LHCN-M2 (cell line): Measurements from ENCODE around the genes GPR158 and RAB18.

DNA sequence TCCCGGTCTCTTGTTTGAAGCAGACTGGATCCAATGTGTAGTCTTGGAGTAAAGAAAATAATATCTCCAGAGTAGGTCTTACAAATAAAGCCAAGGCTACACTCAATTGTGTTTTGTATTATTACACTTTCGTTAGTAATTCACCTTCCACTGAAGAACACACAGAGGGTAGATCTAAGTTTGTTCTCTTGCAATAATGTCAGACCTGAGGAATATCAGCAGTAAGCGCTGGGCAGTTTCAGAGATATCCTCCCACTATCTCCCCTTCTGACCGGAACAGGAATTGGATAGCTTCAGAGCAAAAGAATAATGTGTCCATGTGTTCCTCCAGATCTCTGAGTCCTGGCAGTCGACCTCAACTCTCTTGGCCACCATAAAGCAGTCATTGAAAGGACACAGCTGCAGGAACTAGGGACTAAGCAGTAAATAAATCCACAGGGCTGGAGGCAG lies 6.2 kb upstream of the PRTFDC1 start:
- RAMPAGE, long total RNA, result no peak

GRCh38 chr10:25174337-25175483 lies at the start of gene GPR158:
TSS of gene GPR158 (plus strand) at chr10:25175001.
- RAMPAGE, long total RNA, result no peak

GRCh38 chr10:25808439-25808849 lies 125.6 kb upstream of the MYO3A start:
- RAMPAGE, long total RNA, result no peak

DNA sequence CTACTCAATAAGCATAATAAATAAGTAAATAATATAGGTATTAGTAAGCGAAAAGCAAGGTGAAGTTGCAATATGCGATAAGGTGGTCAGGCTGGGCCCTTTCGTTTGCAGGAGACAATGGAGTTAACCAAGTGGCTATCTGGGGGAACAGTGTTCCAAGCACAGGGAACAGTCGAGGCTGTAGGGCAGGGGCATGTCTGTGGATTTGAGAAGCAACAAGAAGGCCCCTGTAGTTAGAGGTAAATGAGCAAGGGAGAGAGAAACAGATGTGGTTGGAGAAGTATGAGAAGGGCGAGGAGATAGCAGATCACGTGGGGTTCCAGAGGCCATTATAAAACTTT lies 5.8 kb downstream of the APBB1IP start:
- RAMPAGE, long total RNA, result no peak

DNA sequence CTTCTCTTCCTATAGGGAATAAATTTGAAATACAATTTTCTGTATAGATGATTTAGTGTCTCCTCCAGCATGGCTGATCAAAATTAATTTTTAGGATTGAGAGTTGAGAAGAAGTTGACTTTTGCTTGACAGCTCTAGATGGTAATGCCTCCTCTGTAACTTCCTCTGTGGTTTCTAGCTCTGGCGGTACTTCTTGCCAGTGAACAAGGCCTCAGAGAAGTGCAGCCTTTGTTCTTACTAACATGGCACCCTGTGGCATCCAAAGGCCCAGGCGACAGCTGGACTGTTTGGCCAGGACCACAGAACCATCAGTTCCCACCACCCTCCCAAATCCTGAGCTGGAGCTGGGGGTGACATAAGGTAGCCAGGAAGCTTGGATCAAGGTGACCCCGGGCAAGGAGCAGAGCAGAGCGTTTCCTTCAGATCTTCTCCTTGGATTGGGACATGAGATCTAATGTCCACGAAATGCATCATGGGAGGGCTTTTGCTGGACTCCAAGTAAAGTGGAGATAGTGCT lies 41.6 kb downstream of the APBB1IP start:
- RAMPAGE, long total RNA, result no peak

DNA sequence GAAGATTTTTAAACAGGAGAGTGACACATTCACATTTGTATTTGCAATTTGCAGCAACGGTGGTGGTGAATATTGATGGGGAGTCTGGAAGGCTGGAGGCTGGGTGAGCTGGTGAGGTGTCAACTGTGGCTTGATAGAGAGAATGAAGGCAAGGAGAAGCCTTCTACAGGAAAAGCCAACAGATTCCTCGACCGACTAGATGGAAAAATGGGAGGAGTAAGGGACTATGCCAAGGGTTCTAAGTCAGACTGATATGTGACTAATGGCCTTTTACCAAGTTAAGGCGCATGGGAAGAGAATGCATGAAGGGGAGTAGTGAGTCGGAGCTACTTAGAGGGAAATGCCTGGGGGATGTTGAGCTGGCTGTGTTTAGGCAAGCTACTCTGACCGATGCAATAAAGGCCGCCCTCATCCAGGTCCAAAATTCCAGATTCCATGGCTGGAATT lies 48.1 kb downstream of the APBB1IP start:
- RAMPAGE, long total RNA, result no peak

- RAMPAGE, long total RNA, result no peak
These were observed 99.4 kb upstream of the PDSS1 start for GRCh38 chr10:26598065-26598448.

GRCh38 chr10:26858478-26859166 lies 2.1 kb downstream of the ABI1 start:
- RAMPAGE, long total RNA, result no peak

GRCh38 chr10:26869262-26870053 lies 8.7 kb upstream of the ABI1 start:
- RAMPAGE, long total RNA, result no peak

- RAMPAGE, long total RNA, result no peak
These were observed 580 bp upstream of the ACBD5 start for GRCh38 chr10:27240968-27241785.

DNA sequence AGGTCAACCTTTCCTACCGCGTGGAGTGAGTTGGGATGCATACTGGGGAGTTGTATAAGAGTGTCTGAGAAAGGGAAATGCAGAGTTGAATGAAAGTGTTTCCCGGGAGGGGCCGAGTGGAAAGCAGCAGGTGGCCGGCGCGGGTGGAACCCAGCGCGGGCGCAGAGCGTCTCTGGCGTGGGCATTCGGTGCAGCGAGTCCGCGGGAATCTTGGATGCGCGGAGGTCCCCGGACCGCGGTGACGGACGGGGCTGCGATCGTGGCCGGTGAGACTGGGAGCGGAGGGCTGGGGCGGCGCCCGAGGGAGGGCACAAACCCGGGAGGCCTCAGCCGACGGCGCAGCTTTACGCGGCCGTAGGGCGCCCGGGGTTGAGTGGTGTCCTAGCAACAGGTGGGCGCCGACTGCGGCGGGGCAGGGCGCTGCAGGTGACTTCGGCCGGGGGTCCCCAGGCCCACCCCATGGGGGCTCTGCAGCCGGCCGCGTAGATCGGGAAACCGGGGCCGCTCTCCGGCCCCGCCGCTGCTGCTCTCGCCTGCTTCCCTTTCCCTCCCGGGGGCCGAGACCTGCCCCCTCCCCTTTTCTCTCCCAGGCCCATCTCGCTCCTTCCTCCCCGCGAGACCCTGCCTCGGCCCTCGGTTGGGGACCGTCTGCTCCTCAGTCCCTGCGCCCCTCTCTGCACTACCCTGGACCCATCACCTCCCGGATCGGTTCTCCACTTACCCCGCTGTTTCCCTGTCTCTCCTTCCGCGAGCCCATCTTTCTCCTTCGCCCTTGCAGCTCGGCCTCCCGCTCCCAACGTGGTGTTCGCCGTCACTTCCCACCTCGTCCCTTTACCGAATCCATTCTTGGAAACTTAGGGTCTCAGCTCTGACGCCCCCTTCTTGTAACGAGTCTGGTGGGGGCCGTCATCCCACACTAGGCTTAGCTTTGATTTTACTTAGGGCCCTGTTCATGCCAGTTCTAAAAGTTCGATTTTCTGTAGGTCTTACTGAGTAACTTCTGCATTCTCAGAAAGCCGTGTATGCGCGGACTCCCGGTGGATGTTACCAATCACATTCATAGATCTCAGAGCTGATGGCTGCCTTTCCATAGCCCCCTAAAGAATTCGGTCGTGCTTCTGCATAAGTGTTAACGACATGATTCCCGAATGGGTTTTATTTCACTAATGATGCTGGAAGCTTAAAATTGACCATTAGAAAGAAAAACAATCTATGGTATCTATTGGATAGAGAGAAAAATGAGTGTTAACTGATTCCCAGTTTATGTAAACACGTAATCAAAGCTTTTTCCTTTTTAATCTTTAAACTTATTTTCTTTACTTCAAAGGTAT lies 18.5 kb upstream of the ACBD5 start:
- RAMPAGE, long total RNA, result no peak

DNA sequence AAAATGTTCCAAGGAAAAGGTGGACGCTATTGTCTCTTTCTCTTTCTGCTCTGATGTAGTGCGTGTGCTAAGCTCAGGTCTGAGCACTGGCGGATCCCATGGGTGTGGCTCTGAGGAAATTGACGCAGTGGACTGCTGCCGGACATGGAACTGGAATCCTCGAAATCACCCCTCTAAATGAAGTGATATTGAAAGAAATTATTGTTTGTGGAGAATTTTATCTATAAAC lies 22.2 kb upstream of the ACBD5 start:
- RAMPAGE, long total RNA, result no peak

DNA sequence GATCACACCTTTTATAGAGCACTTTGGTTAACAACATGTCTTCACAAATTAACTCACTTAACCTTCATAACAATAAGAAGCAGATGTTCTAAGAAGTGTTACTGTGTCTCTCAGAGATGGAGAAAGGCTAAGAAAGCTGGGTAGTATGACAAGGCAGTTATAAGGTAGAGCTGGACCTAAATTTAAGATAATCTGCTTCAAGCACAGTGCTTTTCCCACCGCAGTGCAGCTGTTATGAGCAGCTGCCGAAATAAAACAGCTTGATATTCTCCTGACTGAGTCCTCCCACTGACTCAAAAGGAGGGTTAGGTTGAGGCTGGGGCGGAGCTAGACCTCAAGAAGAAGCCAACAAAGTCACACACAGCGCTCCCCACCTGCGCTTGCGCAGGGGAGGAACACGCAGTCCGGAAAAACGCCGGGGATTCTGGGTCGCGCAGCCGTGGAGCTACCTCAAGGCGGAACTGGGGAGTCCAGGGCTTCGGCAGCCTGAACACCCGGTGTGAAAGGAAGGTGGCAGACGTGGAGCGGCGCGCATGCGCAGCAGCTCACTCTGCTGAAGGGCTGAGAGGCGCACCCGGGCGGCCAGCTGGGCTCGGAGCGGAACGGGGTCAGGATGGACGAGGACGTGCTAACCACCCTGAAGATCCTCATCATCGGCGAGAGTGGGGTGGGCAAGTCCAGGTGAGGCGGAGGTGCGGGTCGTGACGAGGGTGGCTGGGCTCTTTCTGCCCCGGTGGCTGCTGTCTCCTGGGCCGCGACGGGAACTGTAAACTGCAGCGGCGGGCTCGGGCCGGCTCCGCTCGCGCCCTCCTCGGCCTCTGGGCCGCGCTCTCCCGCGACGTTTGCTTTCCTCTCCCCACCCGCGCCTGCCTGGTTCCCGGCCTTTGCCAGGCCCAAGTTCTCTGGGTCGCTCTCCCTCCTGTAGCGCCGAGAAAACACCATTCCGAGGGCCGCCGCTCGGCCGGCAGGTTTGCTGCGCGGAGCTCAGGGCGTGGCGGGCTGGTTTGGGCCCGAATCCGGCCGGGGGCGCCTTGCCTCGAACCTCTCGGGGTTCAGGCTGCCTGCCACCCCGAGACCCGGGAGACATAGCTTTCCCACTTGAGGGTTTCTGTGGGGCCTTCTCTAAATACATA lies at the start of gene RAB18:
TSS of gene RAB18 (plus strand) at position 548 of the 1,133 bp plus-strand sequence.
- RAMPAGE, long total RNA, result start-site peak on the plus strand centred at position 571 of the sequence, 49 bp wide, 109 reads

DNA sequence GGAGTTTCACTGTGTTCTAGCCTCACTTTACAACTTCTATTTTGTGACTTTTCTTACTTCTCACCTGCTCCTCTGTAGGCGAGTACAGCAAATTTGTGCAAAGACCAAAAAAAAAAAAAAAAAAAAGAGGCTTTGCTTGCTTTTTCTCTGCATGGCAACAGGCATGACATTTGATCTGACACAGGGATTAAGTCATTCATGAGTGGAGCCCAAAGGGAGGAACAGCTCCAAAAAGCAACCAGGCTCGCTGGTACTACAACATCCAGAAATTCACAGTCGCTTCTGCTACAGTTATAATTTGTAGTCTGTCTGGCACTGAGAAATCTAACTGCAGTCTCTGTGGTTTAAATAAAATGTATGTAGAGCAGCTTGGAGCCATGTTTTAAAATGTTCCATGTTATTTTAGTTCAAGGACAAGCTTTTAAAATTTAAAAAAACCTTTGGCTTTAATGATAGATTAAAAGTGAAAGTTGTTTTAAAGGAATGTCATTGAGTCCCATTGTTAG lies 31.7 kb downstream of the MKX start:
- RAMPAGE, long total RNA, result no peak

- RAMPAGE, long total RNA, result no peak
These were observed 3.5 kb downstream of the MKX start for GRCh38 chr10:27741983-27742715.

DNA sequence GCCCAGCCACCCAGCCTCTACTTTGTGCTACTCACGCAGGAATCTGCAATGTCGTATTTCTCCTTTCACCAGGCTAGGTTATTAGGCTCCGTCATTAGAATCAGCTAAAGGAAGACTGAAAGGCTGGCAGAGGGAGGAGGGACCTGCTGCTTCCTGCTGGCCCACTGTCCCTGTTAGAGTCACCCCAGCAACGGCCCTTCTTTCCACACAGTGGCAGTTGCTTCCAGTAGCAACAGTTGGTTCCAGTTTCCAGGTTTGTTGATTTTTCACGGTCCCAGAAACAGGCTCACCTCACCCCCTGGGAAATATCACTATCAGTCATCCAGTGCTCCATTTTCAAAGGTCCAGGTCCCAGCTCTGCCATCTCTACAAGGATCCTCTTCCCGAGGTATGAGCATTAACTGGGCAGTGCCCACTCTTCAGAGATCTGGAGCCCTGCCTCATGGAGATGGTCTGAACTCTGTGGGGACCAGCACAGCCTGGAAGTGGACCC lies 15.9 kb downstream of the ODAD2 start:
- RAMPAGE, long total RNA, result no peak

GRCh38 chr10:28432229-28432465 lies 100.8 kb upstream of the WAC start:
- RAMPAGE, long total RNA, result no peak

DNA sequence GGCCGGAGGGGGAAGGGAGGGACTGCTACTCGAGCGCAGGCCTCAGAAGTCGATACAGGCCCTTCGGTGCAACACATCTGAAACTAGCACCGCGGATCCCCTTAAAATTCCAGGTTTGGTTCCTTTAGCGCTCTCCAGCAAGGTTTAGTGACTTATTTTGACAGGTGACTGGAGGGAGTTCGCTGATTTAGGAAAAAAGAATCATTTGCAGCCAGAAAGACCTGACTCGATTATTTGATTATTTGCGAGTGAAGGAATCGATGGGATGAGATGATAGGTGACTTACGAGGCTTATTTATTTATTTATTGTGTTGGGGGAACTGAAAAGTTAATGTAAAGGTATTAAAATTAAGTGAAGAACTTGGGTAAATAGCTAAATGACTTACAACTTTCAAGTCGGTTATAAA lies 1.2 kb downstream of the WAC start:
- RAMPAGE, long total RNA, result no peak

DNA sequence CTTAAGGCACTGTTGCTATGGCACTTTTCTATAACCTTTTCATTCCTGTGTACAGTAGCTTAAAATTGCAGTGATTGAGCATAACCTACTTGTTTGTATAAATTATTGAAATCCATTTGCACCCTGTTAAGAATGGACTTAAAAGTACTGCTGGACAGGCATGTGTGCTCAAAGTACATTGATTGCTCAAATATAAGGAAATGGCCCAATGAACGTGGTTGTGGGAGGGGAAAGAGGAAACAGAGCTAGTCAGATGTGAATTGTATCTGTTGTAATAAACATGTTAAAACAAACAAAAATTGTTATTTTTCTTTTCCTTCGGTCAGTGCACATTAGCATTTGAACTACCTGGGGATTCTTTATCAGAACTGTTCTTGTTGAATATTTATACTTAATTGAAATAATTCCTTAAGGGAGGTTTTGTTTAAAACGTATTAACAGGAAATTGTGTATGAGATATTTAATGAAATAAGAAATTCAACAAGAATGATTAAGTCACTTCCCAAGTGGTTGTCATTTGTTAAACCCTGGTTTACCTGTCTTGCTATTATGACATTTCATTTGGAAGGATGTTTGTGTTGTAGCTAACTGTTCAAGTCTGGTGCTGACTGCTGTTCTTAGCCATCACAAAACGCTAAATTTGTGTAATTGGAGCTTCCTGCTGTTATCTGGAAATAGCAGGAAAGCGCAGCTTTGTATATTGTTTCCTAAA lies 56.9 kb upstream of the BAMBI start:
- RAMPAGE, long total RNA, result no peak

- RAMPAGE, long total RNA, result no peak
These were observed 4.0 kb downstream of the BAMBI start for GRCh38 chr10:28681044-28681953.